ENCODE data around the gene TOR1A.

GRCh38 chr9:129109862-129110255, 734 bp downstream of the CRAT start:
- RRBS = no CpG with 5 or more reads among the region's 10 CpGs

- RRBS = no CpG with 5 or more reads among the region's 9 CpGs
Measured at GRCh38 chr9:129147332-129147760, 30.7 kb downstream of the IER5L start.

GRCh38 chr9:129164039-129164597, 13.9 kb downstream of the IER5L start:
- RRBS = no CpG with 5 or more reads among the region's 11 CpGs

GRCh38 chr9:129183941-129184412, 5.9 kb upstream of the IER5L start:
- RRBS = no CpG with 5 or more reads among the region's 8 CpGs

DNA sequence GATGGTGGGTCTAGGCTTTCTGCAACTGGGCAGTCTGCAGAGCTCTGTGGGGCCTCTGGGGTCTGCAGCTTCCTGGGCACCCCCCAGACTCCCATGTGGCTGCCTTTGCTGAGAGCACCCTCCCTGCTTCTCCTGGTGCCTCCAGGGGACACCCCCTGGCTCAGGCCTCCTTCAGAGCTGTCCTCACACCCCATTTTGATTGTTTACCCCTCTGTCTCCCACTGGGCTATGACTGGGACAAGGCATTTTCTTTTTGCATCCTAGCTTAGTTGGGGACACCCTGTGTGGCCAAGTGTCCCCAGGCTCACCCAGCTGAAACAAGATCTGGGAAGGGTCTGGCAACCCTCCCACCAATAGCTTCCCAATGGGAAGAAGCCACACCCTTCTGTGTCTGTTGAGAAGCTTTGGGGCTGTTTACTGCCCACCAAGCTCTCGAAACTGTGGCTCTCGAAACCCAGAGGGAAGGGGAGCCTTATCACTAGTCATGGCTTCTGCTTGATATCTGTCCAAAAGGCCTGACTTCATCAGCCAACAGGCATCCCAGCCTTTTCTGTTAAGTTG, 204.4 kb upstream of the IER5L start:
- RRBS = no CpG with 5 or more reads among the region's 2 CpGs

DNA sequence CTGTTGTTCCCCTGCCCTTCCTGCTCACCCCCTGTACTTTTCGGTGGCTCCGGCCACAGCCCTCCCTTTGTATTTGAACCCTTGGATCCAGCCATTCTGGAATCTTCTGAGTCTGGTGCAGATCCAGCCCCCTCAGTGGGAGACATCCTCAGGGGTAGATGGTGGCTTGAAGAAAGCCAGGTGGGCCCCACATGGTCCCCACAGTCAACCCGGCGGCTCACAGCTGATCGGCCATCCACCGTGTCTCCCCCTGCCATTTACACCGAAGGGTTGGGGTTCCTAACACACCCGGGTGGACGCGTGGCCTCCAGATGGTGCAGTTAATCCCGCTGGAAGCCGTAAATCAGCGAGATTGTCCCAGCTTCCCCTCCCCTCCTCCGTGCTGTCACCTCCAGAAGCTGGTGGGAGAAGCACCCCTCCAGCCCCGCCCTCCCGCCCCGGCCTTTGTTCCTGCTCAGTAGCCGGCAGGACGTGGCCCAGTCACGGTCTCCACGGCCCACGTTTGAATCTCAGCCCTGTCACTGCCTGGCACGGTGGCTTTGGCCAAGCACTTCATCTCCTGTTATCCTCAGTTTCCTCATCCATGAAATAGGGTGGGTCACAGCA, 204.7 kb downstream of the C9orf50 start:
- RRBS = 72% methylated on average over 6 of the region's 23 CpGs

DNA sequence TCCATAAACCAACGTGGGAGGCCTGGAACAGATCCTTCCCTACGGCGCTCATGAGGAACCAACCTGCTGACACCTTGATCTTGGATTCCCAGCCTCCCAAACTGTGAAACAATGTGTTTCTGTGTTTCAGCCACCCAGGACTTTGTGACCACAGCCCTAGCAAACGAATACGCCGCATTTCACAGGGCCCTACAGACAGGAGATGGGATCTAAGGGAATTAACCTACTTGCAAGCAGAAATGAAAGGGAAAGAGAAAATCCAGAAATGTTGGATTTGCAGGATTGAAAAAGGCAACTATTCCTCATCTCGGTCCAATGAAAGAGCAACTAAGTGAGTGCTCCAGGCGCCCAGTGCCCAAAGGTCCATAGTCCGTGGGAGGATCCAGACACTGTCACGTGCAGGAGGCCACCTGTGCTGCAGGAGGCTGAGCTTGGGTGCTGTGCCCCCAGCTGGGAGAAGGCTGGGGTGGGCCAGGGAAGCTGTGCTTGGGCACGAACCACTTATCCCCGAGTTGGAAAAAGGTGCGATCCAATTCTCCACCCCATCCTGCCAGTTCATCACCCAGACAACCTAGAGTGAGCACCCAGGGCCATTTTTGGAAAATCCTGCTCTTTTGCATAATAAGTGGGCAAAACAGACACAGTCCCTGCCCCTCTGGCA, 178.0 kb downstream of the C9orf50 start:
- RRBS = no CpG with 5 or more reads among the region's 13 CpGs

- RRBS = no CpG with 5 or more reads among the region's 6 CpGs
Measured at GRCh38 chr9:129489600-129489842, 131.4 kb downstream of the C9orf50 start.

DNA sequence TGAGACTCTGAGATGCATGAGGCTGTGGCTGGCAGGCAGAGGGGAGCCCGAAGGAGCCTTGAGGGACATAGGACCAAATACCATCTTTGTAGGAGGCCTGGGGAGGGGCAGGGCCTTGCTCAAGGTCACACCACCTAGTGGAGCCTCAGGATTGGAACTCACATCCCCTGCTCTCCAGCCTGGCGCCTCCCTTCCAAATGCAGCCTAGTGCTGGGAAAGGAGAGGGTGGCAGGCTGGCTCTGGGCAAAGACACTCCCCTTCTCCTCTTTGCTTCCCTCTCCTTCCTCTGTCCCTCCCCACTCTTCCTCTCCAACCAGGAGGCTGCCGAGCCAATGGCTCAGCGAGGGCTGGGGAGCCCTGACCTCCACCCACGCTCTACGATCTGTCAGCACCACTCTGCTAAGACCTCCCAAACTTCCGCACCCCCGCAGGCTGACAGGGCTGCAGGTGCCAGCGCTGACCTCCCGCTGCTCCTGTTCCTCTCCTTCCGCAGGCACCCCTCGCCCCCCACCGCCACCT, 53.0 kb downstream of the C9orf50 start:
- RRBS = no CpG with 5 or more reads among the region's 13 CpGs

GRCh38 chr9:129580123-129580706, 40.7 kb downstream of the C9orf50 start:
- RRBS = no CpG with 5 or more reads among the region's 8 CpGs

DNA sequence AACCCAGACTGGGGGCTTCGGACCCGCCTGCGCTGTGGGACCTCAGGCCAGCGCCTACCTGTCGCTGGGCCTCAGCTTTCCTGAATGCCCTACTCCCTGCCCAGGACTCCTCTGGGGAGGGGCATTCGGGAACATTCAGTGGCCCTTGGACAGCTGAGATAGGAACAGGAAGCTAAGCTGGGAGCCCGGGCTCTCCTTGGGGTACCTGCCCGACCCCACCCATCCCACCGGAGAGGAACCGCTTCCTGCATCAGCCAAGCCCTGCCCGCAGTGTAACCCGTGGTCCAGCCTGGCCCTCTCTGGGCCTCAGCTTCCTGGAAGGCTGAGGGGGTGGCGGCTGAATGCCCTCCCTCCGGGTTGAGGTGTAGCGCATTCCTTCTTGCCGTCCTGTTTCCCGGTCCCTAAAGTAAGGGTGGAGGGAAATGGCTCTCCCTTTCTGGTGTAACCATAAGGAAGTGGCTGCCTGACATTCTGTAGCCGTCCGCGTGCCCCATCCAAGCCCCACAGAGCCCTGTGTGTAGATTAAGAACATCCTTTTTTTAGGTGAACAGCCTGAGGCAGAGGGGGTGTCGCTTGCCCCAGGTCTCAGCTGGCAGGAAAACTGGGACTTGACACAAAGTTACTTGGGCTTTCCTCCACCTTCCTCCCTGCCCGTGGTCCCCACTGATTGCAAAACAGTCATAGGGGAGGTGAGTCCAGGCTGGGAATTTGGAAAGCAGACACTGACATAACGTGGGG, 23.0 kb downstream of the C9orf50 start:
- RRBS = 0% methylated on average over 2 of the region's 23 CpGs

DNA sequence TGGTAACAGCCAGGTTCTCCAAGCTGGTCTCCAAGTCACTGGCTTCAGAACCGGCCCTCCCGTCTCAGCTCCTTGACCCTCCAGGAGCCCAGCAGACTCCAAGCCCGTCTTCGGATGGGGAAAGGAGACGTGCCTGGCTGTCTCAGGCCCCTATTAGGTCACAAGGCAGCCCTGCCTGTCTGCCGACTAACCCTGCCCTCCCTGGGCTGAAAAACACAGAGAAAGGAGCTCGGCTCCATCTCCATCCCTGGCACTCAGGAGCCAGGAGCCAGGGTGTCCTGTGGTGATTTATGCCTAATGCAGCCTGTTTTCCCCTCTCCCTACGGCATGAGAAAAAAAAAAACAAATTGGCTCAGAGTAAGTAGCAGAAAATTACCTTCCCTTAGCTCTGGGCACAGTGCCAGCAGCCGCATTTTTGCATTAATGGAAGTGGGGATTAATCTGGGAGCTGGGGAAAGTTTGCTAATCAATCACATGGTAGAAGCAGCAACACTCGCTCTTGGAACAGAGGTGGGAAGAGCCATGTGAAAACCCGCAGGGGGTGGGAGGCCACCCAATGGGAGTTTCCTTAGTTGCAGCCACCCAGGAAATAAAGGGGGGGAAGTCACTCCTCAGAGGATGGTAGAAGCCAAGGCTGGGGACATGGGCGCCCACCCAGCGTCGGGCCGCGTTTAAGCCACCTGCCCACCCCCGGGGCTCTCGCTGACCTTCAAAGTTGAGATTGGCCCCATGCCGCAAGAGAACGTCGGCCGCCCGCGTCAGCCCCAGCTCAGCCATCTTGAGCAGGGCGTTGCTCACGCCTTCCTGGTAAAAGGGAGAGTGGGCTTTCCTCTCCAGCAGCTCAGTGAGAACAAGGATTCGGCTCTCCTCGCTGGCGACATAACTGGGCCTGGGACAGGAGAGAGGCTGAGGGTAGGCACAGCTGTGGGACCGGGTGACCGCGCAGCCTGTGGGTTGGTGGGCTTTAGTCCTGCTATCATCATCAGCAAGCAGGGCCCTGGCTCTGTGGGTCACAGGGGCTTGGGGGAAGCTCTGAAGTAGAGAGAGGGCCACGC, 1.8 kb downstream of the ASB6 start:
- RRBS = no CpG with 5 or more reads among the region's 33 CpGs

GRCh38 chr9:129697622-129698242, 32.3 kb downstream of the PRRX2 start:
- RRBS = 9% methylated on average over 2 of the region's 30 CpGs

DNA sequence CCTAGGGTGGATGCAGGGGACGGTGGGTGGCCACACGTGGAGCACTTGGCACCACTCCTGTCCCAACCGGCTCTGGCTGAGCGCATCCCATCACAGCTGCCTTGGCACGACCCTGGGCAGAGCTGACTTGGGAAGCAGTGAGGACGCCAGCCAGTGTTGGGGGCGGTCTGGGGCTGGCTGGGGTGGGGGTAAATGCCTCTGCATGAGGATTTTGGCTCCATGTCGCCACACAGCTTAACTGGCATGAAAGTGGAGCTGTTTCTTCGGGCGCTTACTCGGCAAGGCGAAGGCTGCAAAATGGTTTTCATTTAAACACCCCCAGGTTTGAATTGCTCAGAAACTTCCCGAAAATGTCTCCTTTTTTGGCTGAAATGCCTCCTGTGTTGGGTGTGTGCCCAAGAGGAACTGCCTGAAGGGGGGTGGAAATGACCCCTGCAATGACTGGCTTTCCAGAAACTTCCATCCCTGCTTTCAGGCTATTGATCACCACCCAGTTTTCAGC, 38.3 kb downstream of the PTGES start:
- RRBS = no CpG with 5 or more reads among the region's 13 CpGs

GRCh38 chr9:129725918-129726121, 27.0 kb downstream of the PTGES start:
- RRBS = no CpG with 5 or more reads among the region's 8 CpGs

GRCh38 chr9:129809411-129810262, 6.7 kb downstream of the TOR1B start:
- RRBS = no CpG with 5 or more reads among the region's 24 CpGs

GRCh38 chr9:129823714-129824511, at the start of gene TOR1A:
Gene TOR1A (minus strand): TSS chr9:129824136.
- RRBS = 1% methylated on average over 34 of the region's 53 CpGs

GRCh38 chr9:129835670-129836222, 488 bp downstream of the USP20 start:
- RRBS = 2% methylated on average over 5 of the region's 35 CpGs

DNA sequence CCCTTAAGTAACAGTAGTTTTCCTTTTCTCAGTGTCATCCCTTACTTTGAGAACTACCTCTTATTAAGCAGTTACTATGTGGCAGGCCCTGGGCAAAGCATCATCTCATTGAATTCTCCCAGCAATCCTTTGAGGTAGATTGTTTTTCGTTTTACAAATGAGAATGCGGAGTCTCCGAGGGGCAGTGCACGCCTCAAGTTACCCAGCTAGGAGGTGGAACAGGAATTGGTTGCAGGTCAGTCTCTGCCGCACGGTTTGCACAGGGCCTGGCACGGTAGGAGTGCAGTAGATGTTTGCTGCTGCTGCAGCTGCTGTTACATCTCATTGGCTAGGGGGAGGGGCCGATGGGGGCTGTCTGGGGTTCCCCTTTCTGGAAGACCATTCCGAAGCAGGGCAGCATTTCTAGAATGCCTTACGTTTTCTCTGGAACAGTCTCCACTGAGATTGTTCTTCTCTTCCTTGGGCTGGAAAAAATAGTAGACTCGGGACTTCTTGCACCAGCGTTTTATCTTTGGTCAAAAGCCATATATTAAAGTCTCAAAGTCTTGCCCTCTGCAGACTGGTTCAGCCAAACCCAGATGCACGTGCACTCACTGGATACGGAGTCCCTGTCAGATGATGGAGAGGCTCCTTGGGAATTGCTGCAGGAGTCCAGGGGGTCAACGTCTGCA, 1.1 kb downstream of the USP20 start:
- RRBS = no CpG with 5 or more reads among the region's 15 CpGs

- RRBS = no CpG with 5 or more reads among the region's 7 CpGs
Measured at GRCh38 chr9:129902764-129903109, 67.5 kb downstream of the USP20 start.

All from HCT116 (cell line).